Measurements from ENCODE around the gene TMEM196.

DNA sequence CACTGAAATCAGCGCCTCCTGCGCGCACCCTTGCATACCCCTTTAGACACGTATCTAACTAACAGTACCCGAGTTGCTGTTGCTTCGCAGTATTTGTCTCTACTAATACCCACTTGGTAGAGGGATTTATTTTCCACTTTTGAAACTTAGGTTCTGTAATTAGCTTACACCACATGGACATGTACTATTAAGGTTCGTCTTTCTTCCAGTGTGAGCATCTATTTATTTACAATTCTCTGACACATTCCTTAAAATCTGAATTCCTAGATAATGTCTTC lies 1.5 kb downstream of the MEOX2 start:
- PRO-cap, 3 experiments: no peak in any of the 3 experiments
- RRBS: no CpG with 5 or more reads among the region's 7 CpGs

DNA sequence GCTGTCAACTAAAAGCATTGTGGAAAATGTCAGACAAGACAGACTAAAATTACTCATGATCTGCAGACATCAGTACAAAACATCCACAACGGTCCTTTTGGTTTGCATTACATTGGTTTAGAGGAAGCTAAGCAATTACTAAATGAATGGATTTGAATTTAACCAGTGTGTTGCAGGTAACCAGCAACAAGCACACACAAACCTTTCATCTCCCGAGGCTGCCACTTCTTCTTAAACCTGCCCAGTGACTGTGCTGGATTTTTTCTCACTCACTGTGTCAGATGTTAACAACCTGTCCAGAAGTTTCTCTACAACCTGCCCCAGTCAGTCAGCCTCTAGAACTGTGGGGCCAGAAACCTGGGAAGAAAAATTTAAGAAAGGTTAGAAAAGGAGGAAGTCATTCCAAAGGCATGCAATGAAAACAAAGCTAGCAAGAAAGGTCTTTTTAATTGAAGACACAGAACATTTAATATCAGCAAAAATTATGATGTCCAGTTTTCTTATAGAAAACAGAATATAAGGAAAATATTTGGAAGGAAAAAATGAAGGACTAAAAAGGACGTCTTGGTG lies 2.5 kb upstream of the MEOX2 start:
- PRO-cap, 3 experiments: no peak in any of the 3 experiments
- RRBS: no CpG with 5 or more reads among the region's 3 CpGs

- PRO-cap, 3 experiments: no peak in any of the 3 experiments
- RRBS: no CpG with 5 or more reads among the region's 3 CpGs
Observed at GRCh38 chr7:16129217-16129933, 292.0 kb downstream of the CRPPA start.

GRCh38 chr7:16502289-16502718 lies 24.3 kb upstream of the LRRC72 start:
- PRO-cap, 3 experiments: no peak in any of the 3 experiments
- RRBS: no CpG with 5 or more reads among the region's 20 CpGs

DNA sequence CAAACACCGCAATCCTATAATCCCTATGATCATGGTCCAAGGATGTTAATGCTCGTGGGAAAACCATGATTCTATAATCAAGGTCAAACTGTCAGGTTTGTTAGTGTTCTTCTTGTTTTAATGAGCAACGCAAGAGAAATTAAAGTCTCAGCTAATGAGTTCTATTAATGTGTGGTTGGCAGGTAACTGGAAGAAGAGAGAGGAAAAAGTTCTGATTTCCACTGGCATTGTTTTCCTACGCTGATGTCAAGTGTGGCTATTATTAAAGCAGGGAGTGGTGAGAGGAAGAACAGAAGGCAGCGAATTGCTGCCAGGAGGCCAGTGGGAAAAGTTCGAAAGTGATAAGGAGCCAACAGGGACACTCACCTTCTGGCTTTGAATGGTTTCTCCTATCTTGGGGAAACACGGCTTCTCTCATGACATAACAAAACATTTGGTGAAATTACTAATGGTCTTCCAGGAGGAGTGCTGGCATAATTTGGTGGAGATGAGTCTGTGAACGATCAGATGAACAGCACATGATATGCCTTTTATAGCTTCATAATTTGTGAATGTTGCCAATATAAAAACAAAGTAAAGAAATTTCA lies 28.2 kb downstream of the LRRC72 start:
- PRO-cap, 3 experiments: no peak in any of the 3 experiments
- RRBS: no CpG with 5 or more reads among the region's 8 CpGs

DNA sequence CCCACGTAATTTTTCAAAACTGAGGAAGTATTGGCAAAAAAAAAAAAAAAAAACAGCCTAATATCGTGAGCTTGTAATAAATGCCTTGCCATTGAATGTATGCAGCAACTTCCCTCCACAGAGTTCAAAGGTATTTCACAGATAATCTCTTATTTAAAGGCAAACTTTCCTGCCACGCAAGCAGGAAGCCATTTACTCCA lies 633 bp upstream of the AGR2 start:
- PRO-cap, 3 experiments: no peak in any of the 3 experiments
- RRBS: no CpG with 5 or more reads among the region's 3 CpGs

DNA sequence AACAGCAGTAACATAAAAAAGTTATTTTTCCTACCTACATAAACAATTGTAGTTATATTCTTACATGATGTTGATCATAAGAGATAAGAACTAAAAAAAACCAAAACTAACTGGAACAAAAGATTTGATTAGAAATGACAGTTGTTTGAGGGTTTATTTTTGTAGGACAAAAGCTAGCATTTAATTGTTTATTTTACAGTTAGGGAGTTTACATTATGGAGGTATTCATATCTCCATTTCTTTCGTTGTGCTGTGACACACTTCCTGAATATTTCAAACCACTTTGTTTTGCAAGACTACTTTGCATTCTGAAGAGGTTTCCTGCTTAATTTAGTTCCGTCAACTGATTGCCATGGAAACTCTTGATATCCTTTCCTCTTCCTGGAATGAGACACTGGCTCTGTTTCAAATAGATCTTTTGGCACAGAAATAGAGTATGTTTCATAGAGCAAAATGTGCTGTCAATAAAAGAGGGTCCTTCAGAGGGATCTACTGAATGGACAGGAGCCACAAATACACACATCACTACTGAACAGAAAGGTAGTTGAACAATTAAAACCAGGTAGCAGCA lies 159.5 kb upstream of the AGR3 start:
- PRO-cap, 3 experiments: no peak in any of the 3 experiments
- RRBS: no CpG with 5 or more reads among the region's 2 CpGs

- PRO-cap, 3 experiments: no peak in any of the 3 experiments
- RRBS: no CpG with 5 or more reads among the region's 3 CpGs
Observed at GRCh38 chr7:17130222-17130806, 168.1 kb upstream of the AHR start.

DNA sequence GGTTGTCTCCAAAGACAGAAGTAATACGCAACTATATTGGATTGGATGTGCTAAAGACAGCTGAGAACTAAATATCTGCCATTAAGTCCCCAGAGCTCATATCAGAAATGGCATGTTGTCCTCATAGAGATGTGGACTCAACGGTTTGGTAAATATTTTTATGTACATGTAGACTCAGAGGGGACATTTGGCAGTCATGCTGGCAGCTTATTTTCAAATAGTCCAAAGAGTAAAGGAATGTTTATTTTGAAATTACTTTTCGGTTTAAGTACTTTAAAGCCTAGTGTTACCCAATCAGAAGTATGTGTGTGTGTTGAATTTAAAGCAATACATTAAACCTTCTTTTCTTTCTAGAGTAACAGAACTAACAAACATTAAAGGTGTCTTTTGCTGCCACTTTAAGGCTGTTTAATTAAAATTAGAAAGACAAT lies 113.6 kb upstream of the AHR start:
- PRO-cap, 3 experiments: no peak in any of the 3 experiments
- RRBS: no CpG with 5 or more reads among the region's 3 CpGs

DNA sequence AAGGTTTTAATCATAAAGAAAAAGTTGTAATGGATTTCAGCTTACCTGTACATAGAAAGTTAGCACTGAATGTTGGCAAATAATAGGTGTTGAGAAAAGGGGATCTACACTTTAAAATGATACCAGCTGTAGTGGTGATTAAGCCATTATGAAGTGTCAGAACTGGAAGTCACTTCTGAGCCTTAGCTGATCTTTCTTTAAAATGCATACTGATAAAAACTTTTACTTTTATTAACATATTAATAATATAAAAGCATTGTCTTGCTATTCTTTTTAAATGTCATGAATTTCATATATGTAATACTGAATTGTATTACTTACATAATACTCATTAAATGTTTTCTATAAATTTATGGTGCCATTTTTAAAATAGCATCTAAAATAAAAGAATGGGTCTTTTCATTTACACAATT lies 3.7 kb downstream of the AHR start:
- PRO-cap, 3 experiments: no peak in any of the 3 experiments

DNA sequence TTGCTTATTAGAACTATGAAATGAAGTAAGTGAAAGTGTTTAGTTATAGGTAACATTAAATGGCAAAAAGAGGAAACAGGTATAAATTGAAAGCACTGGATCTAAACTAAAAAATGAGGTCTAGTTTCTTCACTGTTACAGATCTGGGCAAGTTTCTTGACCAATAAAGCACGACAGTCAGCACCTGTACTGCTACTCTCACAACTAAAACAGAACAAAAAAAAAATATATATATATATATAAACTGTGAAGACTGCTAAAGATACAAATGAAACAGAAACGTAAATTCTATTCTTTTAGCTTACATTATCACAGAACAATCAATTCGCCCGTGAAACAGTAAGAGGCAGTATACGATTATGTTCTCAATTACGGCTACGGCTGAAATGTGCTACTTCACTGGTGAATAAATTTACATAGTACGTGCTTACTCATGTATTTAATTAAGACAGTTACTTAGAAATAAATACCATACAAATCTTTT lies 4.2 kb downstream of the AHR start:
- PRO-cap, 3 experiments: no peak in any of the 3 experiments
- RRBS: no CpG with 5 or more reads among the region's 8 CpGs

DNA sequence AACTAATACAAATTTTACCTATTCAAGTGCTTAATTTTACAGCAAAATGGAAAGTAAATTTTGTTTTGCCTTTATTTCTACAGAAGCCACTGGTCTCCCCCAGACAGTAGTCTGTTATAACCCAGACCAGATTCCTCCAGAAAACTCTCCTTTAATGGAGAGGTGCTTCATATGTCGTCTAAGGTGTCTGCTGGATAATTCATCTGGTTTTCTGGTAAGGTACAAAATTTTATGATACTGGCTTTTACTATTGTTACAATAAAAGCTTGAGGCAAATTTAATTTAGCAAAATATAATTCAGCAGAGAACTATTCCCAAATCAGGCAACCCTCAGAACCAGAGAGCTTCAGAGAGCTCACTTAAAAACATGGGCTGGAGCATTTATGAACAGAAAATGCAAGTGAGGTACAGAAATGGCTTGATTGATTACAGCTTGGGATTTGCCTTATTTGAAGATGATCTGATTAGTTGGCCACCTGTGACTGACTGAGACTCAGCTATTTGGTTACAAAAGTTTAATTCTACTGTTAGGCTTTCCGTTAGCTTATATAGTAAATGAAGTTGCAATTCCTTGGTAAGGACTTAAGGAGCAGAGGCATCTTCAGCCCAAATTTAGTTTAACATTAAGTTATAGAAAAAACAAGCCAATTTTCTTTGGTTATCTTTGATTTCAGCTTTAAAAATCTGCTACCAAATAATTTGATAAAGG lies 32.4 kb downstream of the AHR start:
- PRO-cap, 3 experiments: no peak in any of the 3 experiments
- RRBS: no CpG with 5 or more reads among the region's 2 CpGs

DNA sequence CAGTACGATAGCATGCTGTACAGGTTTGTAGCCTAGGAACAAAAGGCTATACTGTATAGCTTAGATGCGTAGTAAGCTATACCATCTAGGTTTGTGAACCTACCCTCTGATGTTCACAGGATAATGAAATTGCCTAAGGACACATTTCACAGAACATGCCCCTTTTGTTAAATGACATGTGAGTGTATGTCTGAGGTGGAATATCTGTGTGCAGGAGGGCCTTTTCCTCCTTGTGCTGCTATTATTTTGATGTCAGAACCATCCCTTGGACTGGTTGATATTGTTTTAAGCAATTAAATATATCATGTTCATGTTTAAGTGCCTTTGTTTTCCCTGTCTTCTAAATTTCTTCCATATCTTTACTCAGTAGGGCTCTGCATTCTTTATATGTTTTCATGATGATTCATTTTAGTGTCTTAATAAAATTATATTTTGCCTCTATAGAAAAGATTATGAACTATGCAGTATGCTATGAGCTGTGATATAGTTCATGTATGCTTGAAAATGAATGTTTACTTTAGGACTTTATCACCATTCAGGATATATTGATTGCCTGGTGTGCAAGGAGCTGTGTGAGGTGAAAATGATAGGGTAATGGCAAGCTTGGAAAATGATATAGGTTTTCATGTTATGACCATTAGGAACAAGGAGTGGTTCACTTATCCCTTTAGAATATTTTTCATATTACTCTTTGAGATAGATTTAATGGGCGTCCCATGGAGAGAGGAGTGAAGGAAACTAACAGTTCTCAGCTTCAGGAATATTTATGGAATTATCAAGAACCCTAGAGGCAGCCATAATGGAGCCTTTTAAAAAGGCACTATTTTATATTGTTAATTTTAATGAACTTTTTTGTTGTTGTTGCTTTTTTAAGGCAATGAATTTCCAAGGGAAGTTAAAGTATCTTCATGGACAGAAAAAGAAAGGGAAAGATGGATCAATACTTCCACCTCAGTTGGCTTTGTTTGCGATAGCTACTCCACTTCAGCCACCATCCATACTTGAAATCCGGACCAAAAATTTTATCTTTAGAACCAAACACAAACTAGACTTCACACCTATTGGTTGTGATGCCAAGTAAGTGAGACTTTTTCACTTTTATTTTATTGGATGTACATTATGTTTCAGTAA lies 35.0 kb downstream of the AHR start:
- PRO-cap, 3 experiments: no peak in any of the 3 experiments
- RRBS: no CpG with 5 or more reads among the region's 5 CpGs

- PRO-cap, 3 experiments: no peak in any of the 3 experiments
Observed at GRCh38 chr7:17500779-17501137, 202.3 kb downstream of the AHR start.

DNA sequence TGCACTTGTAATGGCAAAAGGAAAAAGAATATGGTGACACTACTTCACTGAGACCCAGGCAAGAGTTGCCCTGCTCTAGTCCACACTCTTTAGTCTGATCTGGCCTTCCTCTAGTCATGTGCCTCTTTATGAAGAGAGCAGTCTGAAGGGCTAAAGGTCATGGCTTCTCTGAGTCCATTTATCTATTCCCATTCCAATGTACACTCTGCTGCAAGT lies 209.2 kb downstream of the AHR start:
- PRO-cap, 3 experiments: no peak in any of the 3 experiments

GRCh38 chr7:17939601-17940218 lies 584 bp downstream of the SNX13 start:
- PRO-cap, 3 experiments: peak in 1 of 3 experiments; most common plus-strand start chr7:17939625 (in 1)
- RRBS: no CpG with 5 or more reads among the region's 23 CpGs

DNA sequence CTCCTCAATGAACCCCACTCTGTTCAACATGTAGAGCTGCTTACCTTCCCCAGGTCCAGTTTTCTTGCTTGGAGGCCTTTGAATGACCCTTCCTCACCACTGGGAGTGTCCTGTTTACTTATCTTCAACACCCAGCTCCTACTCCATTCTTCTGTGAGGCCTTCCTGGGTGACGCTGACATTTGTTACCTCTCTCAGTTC lies 149.7 kb upstream of the PRPS1L1 start:
- PRO-cap, 3 experiments: no peak in any of the 3 experiments
- RRBS: no CpG with 5 or more reads among the region's 1 CpG

DNA sequence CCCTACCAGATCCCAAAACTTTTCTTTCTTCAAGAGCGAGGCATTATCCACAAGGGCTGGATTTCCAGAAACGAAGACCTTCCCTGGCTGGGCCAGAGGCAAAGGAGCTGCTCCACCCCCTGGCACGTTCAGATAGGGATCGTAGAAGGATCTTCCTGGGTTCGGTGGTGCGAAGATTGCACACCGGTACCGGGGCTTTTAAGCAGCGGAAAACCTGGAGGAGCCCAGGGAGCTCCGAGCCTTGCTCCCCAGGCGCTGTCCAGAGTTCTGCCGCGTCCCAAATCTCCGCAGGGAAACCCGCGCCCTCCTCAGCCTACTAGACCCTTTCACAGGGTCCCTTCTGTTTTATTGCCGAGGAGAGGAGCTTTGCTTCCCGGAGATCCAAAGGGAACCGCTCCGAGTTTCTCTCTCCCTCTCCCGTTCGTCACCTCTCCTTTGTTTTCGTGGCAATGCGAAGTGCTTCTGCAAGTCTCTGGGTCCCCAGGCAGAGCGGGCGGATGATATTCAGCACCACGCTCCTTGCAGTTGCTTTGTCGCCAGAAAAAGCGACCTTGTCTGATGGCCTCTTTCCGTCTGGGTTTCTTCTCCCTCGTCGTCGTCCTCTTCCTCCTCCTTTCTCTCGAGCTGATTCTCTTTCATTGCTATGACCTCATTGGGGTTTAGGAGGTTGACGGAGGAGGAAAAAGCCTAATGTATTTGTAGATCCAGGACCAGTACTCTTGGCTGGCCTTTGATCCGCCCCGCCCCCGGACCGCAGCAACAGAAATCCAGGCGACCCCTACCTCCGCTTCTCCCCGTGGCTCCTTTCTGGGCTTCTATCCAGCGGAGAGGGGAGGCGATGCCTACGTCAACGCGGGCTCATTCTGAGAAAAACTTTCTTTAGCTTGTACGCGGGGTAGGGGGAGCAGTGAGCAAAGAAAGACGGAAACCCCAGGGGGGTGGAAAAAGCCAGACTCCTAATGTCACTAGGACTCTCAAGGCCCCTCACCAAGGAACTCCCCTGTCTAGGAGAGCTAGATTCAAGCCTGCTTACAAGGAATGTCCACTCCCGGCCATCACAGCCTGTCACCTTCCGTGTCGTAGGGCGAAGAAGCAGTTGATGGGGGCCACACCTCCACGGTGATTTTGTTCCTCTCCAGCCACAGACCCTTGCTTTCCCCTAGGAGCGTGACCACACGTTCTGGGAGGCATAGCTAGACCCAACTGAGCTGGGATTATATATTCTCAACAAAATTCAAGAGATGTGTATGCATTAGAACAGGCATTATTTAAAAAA lies at the start of gene TMEM196:
Gene TMEM196 (minus strand): TSS at position 833 of the 1,276 bp plus-strand sequence.
- PRO-cap, 3 experiments: no peak in any of the 3 experiments
- RRBS: no CpG with 5 or more reads among the region's 57 CpGs

- PRO-cap, 3 experiments: no peak in any of the 3 experiments
- RRBS: no CpG with 5 or more reads among the region's 6 CpGs
Observed at GRCh38 chr7:20213843-20214875, 3.0 kb downstream of the MACC1 start.

- PRO-cap, 3 experiments: no peak in any of the 3 experiments
- RRBS: no CpG with 5 or more reads among the region's 2 CpGs
Observed at GRCh38 chr7:20296589-20296788, 34.2 kb upstream of the ITGB8 start.

All from breast (tissue), 4 donors.